Renal cortical epithelial cell (primary cell): ENCODE results near the genes C10orf53, A1CF, PCDH15 and IPMK.

DNA sequence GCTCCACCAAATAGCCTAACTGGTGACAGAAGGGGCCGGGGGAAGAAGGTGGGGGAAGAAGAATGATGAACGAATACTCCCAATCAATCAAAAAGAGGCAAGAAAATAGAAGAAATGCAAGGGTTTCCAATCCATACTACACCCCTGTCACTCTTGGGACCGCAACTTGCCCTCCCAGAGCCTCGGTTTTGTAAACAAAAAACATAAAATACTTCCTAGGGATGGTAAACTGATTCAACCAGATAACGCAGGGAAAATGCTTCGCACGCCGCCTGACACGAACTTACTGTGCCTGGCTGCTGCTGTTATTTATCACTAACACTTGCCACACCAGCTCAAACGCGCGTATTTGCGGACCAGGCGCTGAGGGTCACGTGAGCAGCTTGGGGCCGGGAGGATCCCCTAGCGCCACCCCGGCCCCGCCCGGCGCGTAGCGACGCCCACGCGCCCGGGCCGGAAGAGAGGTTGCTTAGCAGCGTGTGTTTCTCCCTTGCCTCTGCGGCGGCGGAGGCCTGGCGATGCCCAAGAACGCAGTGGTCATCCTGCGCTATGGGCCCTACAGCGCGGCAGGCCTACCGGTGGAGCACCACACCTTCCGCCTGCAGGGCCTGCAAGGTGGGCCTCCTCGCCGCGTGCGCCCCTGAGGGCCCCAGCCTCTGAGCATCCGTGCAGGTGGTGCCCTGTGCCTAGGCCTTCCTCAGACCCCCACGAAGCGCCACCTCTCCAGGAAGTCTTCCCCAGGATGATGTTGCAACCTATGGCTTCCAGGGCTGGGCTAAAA is at the start of gene C10orf53:
TSS of gene C10orf53 (plus strand) at position 472 of the 781 bp plus-strand sequence.
- RRBS, result no CpG with 5 or more reads among the region's 46 CpGs

GRCh38 chr10:50325215-50326082 is 74.1 kb upstream of the ASAH2 start:
- RRBS, result no CpG with 5 or more reads among the region's 6 CpGs

- RRBS, result no CpG with 5 or more reads among the region's 3 CpGs
Observed at GRCh38 chr10:50394533-50395240, 143.4 kb upstream of the ASAH2 start.

DNA sequence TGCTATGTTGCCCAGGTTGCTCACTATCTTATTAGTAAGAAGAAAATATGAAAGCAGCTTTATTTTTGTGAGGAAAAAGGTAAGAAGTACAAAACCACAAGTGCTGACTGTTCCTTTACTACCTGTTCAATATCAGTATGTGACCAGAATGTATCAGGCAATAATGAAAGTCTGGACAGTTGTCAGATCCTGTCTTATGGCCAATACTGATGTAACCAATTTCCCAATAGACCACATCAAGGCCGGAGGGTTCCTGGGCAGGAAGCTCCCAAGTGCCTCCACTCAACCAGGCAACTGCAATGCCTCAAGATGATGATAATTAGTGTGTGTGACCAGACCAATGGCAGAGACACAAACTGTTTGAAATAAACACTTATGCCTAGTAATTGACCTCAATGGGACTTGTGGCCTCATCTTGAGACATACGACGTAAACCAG is 149.4 kb upstream of the ASAH2 start:
- RRBS, result no CpG with 5 or more reads among the region's 3 CpGs

- RRBS, result no CpG with 5 or more reads among the region's 3 CpGs
Observed at GRCh38 chr10:50469997-50470369, 153.8 kb downstream of the SGMS1 start.

- RRBS, result no CpG with 5 or more reads among the region's 5 CpGs
Observed at GRCh38 chr10:50497601-50498336, 126.0 kb downstream of the SGMS1 start.

- RRBS, result no CpG with 5 or more reads among the region's 2 CpGs
Observed at GRCh38 chr10:50815950-50816288, 69.5 kb downstream of the A1CF start.

DNA sequence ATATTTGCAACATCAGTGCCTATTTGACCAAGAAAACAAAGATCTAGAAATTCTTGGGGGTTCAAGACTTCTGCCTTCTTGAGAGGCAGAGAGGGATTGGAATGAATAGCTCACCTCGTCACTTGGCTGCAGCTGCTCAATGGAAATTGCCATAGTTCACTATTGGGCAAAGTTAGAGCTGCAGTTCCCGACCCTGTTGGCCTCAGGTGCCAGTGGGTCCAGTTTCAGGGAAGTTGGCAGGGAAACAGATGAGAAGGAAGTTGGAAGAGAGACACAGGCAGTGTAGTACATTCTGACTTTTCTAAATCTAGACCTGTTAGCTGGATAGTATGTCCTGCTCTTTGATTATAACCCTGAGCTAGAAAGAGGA is 19.1 kb downstream of the A1CF start:
- RRBS, result no CpG with 5 or more reads among the region's 2 CpGs

DNA sequence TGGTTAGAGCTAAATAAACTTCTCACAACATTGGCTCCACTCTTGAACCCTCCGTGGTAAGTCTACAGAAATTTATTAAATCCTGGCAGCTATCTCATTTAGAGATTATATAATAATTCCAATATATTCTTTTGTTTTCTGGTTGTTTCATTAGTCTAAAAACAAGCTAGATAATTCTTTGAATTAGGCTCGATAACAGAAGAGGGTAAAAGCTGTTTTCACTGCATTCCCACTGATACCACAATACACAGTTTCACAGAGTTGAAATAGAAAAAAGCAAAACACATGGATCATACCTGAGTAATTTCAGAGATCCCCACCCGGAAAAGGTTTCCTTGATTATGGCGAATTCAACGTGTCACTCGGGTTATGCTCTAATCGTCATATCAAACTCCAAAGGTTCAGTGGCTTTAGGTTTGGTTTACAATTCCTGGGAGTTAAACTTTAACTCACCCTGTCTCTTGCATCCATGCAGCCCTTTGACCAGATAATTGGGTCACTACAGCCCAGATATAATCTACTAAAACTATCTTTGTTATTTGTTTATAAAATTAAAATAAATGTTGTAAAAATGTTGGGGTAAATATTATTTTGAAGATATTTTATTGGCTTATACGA is at the start of gene A1CF:
TSS of gene A1CF (minus strand) at position 343 of the 618 bp plus-strand sequence.
- RRBS, result no CpG with 5 or more reads among the region's 8 CpGs

GRCh38 chr10:51472258-51472812 is 227.1 kb downstream of the CSTF2T start:
- RRBS, result no CpG with 5 or more reads among the region's 1 CpG

DNA sequence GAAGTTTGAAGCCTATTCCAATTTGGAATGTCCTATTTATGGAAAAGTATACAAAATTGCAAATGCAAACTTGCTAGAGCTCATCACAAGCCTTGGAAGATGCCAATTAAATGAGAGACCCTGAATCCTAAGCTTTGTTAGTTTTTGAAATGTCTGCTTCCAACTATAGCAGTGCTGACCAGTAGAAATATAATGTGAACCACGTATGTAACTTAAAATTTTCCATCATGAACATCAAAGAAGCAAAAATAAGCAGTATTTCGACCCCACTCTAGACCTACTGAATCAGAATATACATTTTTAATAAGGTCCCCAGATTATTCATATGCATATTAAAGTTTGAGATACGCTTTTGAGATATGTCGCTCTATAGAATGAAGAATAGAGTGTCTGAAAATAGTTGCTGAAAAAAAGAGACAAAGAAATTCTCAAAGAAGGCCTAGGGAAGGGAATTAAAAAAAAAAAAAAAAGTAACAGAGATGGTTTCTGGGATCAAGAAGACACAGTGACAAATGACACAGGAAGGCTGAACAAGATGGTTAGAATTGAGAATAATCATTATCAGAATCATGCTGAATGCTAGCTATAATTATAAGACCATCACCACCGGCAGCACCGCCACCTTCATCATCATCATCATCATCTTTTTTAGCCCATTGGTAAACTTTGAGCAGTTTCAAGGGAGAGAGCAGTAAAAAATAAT is 39.6 kb downstream of the CSTF2T start:
- RRBS, result no CpG with 5 or more reads among the region's 6 CpGs

- RRBS, result no CpG with 5 or more reads among the region's 1 CpG
Observed at GRCh38 chr10:51879136-51879673, 179.8 kb upstream of the CSTF2T start.

DNA sequence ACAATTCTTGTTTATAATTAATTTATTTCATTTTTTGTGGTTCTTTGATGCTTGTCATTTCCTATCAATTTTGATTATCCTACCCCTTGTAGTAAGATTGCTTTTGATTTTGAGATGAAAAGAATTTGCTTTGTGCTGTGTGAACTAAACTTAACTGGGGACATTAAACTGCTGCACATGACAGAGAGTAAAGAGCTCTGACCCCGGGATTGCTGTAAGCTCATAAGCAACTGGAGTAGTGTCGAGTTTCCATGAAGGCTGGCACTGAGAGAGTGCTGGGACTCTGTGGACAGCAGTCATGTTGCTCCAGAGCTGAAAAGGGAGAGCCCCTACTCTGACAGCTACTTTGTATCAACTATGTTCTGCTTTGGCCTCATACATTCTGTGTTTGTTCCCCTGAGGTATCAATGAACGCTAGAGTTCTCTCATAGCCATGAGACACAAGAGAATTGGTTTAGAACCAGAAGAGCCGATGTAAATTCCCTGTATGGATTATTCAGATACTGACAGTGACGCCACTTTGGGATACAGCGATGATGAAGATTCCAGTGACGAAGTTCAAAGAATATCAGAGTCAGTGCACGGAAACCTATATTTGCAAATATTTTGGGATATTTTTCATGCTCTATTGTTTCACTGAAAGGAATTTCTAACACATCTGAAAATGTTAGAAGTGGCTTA is 186.0 kb upstream of the DKK1 start:
- RRBS, result no CpG with 5 or more reads among the region's 8 CpGs

GRCh38 chr10:52234273-52234657 is 79.8 kb upstream of the DKK1 start:
- RRBS, result no CpG with 5 or more reads among the region's 9 CpGs

DNA sequence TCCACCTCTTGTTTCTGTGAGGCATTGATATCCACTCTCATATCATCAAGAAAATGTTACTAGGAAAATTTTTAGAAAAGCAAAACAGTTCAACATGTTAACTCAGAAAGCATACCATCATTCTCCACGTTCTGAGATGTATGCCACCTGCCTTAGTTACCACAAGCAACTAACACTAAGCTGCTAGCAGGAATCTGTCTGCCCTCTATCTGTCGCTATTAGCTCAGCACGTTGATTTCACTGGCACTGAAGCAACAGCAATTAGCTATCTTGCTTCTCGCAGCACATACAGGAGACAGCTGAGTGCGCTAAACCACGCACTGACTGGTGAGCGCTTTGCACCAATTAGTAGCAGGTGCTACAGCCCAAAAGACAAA is at the start of gene PCDH15:
TSS of gene PCDH15 (minus strand) at position 174 of the 377 bp plus-strand sequence.
- RRBS, result no CpG with 5 or more reads among the region's 7 CpGs

DNA sequence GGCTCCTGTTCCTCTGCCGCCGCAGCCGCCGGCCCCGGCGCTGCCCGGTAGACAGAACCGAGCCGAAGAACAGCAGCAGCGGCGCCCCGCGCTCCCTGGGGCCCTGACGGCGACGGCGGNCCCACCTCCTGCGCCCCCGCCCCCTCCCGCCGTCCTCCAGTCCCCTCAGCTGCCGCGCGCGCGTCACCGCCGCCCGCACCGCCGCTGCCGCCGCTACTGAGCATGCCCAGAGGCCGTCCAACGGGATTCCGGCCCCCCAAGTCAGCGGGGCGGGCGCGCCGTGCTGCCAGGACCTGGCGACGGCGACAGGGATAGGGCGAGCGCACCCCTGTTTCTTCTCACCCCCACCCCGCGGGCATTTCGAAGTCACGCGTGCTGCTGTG is at the start of gene IPMK:
TSS of gene IPMK (minus strand) at position 71 of the 383 bp plus-strand sequence.
- RRBS, result no CpG with 5 or more reads among the region's 51 CpGs

DNA sequence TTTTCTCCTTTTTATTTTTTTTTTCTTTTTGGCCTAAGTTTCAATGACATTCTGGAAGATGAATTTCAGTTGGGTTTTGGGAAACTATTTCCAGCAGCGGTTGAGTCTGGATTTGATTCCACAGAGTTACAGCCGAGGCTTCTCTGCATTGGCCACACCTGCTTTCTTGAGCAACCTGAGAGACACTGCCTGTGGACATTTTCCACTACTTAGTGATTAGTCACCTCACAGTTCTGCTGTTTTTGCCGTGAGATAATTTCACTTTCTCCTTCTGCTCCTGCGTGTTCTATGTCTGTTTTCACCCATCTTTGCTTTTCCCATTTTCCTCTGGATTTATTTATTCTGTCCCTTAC is 243.0 kb downstream of the BICC1 start:
- RRBS, result no CpG with 5 or more reads among the region's 4 CpGs

DNA sequence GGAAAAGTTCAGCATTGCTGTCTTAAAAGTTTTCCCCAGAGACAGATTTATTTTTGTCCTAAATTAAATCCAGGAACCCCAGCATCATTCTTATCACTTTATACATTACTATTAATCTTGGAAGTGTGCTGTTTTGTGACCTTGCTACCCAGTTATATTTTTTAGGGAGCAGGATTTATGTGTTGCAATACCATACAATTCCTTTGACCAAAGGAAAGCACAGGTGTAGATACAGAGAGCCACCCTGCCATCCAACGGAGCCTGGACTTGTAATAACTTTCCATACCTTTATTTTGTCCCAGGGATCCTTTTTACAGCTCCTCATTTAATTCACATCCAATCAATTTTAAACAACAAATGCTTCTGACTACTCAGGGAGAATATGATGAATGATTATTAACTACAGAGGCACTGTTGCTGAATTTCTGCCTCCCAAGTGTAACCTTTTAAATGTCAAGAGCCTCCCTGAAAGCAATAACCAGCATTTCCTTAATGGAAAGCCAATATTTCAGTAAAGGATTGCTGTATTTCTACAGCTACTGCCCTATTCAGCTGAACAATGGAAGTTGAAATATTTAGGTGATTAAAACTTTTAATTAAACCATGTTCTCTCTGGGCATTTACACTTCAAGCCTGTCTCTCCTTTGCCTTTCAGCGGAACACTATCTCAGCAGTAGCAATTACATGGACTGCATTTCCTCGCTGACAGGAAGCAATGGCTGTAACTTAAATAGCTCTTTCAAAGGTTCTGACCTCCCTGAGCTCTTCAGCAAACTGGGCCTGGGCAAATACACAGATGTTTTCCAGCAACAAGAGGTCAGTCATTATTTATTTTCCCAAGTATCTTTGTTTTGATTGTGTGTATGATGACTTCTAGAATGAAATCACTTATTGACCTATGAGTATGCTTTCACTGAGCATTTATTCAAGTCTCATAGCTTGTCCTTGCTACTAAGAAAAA is 304.5 kb downstream of the BICC1 start:
- RRBS, result no CpG with 5 or more reads among the region's 3 CpGs

- RRBS, result no CpG with 5 or more reads among the region's 2 CpGs
Observed at GRCh38 chr10:59387746-59388038, 25.3 kb upstream of the FAM13C start.

DNA sequence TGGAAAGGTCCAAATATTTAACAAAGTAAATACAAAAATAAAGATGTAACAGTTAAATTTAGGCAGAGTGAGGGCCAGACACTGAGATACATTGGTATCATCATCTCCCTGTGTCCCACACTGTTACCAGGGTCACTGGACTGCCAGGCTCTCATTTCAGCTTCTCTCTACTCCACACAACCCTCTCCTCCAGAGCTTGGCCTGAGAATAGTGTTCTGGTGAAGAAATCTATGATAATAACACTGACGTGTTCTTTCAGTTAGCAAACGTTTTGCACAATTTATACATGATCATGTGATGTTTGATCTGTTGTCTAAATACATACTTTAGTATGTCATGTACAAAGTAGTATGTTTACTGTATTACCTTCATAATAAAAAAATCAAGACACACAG is 5.1 kb downstream of the SLC16A9 start:
- RRBS, result no CpG with 5 or more reads among the region's 2 CpGs